ENCODE data around the genes SERTM1, SUPT20H and STOML3.

DNA sequence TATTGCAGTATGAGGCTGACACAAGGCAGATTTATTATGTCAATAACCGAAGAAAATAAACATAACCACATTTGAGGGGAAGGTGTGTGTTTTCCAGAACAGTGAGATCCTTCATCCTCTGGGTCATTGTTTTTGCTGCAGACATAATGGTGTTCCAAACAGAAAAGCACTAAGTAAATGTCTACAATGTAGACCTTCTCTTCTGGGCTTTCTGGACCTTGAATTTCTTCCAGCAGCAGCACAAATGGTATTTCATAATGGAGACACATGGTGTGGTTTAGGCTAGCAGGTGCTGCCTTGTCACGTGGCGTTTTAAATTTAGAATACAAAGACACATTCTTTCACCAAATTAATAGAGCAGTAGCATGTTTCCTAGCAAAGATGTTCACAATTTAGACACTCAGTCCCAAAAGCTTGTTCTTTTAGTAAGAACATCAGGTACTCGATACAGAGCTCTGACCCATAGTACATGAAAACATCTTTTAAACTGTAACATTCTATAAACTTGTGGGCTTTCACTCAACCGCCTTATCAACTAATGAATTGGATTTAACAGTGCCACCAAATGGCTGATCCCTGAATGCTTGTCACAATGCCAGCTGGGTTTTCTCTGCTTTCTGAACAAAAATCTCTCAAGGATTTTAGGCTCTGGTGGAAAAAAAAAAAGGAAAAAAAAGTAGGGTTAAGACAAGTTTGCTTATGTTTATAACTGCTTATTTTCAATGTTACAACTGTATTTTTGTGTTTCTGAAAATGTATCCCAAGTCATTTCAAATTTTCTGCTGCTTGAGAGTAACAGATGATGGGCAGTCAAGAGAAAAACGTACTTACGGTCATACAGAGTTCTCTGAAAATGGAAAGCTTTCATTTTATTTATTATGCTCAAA is 290.1 kb downstream of the DCLK1 start:
- PRO-cap: no peak

DNA sequence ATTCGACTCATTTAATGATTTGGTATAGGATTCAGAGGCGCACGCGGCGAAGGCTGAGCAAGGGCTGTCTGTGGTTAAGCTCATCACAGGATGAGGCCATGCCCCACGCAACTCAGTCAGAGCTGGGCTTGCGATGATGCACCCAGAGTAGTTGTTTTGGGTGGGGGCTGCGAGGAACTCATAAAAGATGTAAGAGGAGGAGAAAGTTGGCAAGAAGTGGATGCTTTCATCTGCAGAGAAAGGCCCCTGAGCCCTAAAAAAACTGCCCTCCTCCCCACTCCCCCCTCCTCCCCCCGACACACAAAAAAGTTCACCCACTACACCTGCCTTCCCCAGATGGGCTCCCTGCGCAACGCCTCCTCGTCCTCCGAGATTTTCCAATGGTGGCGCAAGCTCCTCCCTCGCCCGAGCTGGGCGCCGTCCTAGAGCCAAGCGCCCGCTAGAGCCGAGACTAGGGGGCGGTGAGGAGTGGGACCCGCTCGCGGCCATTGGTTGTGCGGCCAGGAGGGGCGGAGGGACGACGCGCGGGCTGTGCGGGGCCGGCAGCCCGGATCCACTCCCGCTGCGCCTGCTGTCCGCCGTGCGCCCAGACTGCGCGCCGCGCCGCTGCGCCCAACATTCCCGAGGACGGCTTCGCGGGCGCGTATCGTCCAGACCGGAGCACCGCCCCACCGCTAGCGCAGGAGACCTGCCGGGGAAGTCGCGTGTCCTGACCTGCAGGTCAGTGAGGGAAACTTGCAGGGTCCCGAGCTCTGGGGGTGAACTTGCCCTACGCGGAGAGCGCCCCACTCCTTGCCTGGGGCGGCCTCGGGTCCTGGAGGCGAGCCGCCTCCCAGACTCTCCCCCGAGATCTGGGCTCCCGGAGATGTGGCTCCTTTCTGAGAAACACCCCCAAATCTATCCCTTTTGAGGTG is at the start of gene SERTM1:
Gene SERTM1 (plus strand): TSS at position 556 of the 914 bp plus-strand sequence.
- PRO-cap: no peak

DNA sequence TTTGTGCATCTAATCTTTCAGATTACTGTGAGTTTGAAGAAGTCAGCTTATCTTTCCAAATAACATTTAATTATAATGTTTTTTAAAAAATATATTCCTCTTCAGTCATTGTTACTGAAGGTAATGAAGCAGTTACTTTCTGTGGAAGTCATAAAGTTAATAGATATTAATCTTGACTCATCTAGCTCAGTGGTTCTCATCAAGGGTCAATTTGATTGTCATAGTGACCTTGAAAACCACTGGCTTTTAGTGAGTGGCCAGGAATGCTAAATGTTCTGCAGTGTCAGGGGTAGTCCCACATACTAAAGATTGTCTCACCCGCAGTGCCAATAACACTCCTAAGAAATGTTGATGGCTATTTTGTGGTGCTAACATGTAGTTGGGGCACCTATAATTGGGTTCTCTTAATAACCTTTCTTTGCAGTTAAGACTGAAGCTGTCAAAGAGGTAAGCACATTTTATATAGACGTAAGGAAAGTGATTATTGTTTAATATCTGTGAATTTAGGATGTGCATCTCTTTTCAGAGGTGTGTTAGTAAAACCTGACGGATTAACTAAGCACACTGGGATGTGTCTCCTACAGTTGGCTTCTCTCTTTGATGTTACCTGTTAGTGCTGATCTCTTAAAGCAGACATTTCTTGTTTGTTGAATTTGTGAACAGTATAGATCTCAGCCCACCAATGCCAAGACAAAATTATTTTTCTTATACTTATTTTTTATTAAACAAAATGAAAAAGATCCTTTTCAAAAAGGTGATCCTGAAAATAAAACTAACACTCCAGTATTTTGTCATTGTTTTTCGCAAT is 9.1 kb downstream of the RFXAP start:
- PRO-cap: no peak

DNA sequence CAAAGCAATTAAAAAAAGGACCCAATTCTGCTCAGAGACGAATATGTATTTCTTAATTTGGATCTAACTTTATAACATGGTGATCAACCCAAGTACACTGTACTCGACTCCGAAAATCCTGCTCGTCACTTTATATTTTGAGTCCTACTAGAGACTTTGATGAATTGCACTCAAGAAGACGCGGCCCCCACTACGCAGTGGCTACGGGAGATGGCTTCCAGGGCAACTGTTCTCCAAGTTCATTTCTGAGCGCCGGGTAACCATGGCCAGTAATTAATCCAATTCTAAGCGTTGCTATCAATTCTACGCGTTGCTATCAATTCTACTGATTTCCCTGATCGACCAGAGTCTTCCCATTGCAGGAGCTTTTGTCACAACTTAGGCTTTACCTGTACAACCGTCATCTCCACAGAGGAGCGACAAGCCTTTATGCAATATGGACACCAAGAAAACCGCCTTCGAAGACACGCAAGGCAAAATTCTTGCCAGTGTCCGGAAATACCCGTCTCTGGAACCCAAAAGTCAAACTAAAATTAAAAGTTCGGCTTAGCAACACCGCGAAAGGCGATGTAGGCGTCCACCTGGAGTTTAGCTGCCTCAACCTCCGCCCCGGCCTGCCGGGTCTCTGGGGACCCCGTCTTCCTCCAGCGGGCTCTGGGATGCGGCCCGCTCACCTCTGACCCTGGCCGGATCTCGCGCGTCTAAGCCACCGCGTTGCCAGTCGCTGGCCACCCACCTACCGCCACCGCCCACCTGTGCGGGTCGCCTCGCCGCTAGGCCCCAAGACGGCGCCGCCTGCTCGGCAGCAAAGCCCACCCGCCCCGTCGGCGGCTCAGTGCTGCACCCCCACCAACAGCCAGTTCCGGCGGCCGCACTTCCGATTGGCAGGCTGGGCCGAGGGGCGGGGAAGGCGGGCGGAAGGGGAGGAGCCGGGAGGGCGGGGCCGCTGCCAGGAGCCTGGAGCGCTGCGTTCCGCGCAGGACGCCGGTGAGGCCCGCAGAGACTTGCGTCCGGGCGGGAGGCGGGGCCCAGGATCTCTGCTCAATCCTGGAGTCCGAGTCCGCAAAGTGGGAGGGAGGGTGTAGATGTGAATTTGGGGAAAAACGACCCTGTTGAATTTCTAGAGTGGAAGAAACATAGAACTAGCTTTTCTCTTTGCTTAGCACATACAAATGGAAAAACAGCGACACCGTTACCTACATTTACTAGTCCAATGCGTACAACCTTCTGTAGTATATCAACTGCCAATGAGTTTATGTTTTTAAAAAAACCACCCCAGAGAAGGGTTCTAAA is at the start of gene SUPT20H:
Gene SUPT20H (minus strand): TSS at position 883 of the 1,293 bp plus-strand sequence.
- PRO-cap: bidirectional peak, plus-strand start at position 999 of the sequence, minus-strand start at position 826 of the sequence

GRCh38 chr13:38121307-38121595 is 228.4 kb upstream of the UFM1 start:
- PRO-cap: no peak

- PRO-cap: no peak
Measured at GRCh38 chr13:38990532-38991138, at the start of gene STOML3. STOML3 (minus strand) TSS chr13:38990831.

DNA sequence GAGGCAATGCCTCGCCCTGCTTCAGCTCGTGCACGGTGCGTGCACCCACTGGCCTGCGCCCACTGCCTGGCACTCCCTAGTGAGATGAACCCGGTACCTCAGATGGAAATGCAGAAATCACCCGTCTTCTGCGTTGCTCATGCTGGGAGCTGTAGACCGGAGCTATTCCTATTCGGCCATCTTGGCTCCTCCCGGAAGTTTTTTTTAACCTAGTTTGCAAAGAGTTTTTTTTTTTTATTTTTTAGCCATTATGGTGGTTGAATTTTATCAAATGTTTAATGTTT is 16.0 kb upstream of the STOML3 start:
- PRO-cap: no peak

DNA sequence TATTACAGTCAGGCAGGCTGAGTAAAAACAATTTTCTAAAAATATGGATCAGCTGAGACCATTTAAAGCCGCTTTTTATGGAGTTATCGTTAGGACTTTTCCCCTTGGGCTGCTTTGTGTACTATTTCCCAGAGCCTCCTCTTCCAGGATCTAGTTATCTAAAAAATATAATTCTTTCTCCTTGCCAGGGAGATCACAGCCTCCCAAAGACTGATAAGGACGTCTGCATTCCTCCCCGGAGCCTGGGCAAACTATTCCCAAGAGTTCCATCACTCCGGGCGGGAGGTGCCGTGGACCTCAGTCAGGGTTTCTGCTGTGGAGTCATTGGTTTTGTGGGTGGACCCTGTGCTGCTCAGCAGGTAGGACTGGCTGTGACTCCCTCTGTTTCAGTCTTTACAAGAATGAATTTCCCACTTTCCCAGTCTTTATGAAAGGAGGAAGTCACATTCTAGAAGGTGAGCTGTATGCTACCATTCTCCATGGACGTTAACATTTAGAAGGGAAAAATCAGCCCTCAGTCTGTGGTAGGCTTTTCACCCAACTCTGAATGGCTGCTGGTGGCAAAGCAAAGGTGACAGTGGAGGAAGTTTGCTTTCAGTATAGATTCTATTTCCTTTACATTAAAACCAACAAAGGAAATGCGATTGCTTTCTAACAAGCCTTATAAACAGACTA is 207.5 kb downstream of the LHFPL6 start:
- PRO-cap: no peak

GRCh38 chr13:39452438-39452718 is 150.6 kb downstream of the LHFPL6 start:
- PRO-cap: no peak

DNA sequence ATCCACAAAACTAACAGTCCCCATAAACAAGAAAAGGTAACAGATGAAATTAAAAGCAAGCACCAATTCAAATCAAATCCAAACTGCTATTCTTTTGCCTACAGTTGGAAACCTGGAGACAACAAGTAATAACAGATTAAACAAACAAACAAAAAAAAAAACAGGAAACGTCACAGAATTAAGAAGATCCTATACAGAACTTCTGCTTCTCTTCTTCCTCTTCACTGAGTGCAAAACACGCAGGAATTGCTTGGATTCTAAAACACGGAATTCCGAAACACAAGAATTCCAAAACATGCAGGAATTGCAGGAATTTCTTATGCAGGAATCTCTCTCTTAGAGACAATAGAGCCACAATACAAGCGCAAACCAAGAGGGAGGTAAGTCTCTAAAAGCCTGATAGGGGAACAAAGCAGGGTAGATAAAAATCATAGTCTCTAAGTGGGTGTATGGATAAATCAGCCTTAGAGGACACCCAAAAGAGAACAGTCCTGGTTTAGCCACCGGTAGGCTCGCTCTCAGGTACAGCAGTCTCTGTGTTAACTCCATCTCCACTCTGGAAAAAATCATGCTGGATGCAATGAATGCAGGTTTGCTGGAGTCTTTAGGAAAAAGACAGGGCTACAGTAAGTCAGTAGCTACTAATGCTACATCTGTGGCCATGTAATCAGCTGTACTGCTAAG is 112.9 kb downstream of the LHFPL6 start:
- PRO-cap: no peak

GRCh38 chr13:39586904-39587674 is 15.9 kb downstream of the LHFPL6 start:
- PRO-cap: no peak

DNA sequence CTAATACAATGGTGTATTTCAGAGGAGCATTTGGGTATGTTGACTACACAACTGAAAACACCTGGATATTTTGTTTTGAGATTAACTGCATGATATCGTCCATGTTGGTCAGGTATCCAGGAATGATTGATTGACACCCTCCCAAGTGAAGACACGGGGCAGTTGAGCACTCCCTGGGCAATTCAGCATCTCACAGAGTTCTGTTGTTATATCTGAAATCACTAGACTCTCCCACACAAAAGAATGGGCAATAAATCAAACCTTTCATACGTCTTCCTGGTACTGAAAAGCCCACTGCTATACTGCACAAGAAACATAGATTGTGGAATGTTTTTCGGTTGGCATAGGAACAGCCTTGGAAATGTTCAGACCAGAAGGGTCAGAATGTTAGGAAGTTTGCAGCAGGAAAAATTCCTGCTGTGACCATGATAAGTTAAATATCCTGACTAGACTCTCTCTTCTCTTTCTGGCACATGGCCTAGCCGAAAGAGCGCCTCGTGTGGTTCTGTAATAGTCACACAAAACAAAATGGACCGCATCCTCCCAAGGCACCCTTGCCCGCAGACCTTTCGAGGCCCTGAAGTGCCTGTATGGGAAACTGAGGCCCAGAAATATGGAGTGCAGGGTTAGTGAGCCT is 427.1 kb downstream of the COG6 start:
- PRO-cap: no peak

GRCh38 chr13:40094001-40094537 is 438.6 kb downstream of the COG6 start:
- PRO-cap: no peak

GRCh38 chr13:40220174-40220782 is 446.2 kb downstream of the FOXO1 start:
- PRO-cap: no peak

- PRO-cap: no peak
Measured at GRCh38 chr13:40356524-40357148, 309.8 kb downstream of the FOXO1 start.

DNA sequence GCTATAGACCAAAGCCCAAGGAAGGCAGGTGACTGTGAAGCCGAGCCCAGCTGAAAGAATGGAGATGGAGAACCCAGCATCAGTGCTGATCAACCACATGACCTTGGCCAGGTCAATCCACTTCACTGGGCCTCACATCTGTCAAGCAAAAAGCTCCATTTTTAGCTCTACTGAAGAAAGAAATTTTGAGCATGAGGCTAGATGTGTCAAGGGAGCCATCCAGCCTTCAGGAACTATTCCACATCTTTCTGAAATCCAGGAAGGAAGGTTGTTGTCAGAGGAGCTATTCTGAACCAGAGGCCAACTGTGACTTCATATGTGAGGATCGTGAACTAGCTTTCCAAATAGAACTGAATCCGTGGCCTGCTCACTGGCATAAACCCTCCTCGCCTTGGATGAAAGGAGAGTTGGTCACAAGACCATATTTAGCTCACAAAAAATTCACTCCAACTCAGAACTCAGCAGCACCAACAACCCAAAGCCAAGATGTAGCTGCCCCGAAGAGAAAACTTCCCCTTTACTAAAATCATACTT is 195.8 kb downstream of the FOXO1 start:
- PRO-cap: no peak

DNA sequence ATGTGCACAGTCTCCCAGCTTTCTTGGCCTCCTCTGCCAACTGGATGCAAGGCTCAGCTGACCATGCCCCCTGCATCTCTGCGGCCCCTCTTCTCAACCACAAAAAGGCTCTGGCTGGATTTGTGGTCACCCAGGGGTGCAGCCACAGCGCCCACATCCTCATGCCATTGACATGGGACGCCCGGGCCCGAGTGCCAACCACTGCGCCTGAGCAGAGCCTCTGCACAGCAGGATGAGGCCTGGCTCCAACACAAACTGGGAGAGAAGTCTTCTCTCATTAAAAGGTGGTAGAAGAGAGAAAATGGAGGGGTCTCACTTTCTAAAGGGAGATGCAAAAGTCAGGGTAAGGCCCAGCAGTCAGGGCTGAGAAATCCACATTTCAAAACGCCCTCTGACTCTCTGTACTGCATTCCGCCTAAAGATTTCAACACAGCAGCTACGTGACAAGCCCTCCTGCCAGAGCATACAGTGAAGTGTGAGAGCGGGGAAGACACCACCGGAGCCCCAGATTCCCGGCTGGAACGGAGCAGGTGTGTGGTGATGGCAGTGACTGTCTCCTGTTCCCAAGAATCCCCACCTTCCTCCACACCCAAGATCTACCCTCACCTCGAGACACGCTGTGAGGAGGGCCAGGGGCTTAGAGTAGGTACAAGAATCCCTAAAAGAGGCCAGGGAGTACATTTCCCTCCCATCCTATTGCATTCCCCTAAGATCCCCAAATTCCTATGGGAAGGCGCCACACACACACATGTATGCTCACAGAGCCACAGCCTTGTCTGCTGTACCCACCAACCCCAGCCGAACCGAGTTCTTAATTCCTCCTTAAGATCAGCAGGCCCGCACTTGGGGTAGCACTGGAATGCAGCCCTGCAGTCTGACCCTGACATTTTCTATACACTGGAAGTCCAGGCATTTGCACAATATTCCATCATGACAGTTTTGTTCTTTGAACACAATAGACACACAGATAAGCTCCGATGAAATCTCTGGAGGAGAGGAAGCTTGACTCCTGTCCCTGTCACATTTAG is 103.1 kb downstream of the FOXO1 start:
- PRO-cap: no peak

- PRO-cap: no peak
Measured at GRCh38 chr13:40569063-40569428, 97.4 kb downstream of the FOXO1 start.

- PRO-cap: no peak
Measured at GRCh38 chr13:40606984-40607575, 59.4 kb downstream of the FOXO1 start.

- PRO-cap: no peak
Measured at GRCh38 chr13:40786336-40786998, 2.9 kb upstream of the SLC25A15 start.